ENCODE data around the gene TRIM40.

GRCh38 chr6:28981873-28982536 lies 23.1 kb downstream of the ZNF311 start:
CAGE:
- cytosol, long polyA minus RNA = no peak
- cytosol, long polyA plus RNA = no peak
- long polyA plus RNA = no peak
- nucleus, long polyA minus RNA = no peak
- nucleus, long polyA plus RNA = no peak

CAGE:
- cytosol, long polyA minus RNA = no peak
- cytosol, long polyA plus RNA = no peak
- long polyA plus RNA = no peak
- nucleus, long polyA minus RNA = no peak
- nucleus, long polyA plus RNA = no peak
Observed at GRCh38 chr6:28985394-28985938, 19.6 kb downstream of the ZNF311 start.

CAGE:
- cytosol, long polyA minus RNA = no peak
- cytosol, long polyA plus RNA = no peak
- long polyA plus RNA = no peak
- nucleus, long polyA minus RNA = no peak
- nucleus, long polyA plus RNA = no peak
Observed at GRCh38 chr6:29011220-29011985, 6.3 kb upstream of the ZNF311 start.

DNA sequence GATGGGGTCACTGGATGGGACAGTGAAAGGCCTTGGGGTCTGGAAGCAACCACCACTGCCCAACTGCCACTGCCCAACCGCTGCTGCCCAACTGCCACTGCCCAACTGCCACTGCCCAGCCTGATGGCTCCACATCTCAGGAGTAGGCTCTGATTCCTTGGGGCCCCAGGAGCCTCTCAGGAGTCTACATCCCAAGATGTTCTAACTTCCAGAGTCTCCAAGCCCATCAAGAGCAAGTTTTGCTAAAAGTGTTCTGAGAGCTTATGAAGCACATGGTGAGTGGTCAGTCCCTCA lies 20.9 kb upstream of the OR2I1P start:
CAGE:
- cytosol, long polyA minus RNA = no peak
- cytosol, long polyA plus RNA = no peak
- long polyA plus RNA = no peak
- nucleus, long polyA minus RNA = no peak
- nucleus, long polyA plus RNA = no peak

DNA sequence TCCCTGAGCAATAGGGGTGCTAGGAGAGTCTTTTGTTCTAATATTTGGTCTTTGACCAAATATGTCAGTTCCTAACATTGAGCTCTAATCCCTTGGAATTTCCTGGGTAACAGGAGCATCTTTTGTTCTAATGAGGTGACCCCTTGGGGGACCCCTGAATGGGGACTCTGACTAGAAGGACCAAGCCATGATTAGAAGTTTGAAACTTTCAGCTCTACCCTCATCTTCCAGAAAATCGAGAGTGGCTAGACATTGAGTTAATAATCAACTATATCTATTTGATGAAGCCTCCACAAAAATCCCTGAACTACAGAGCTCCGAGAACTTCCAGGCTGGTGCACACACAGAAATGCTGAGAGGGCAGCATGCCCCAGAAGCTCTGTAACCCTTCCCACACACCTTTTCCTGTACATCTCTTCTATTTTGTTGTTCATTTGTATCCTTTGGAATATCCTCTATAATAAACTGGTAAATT lies 6.5 kb upstream of the OR2H2 start:
CAGE:
- cytosol, long polyA minus RNA = no peak
- cytosol, long polyA plus RNA = no peak
- long polyA plus RNA = no peak
- nucleus, long polyA minus RNA = no peak
- nucleus, long polyA plus RNA = no peak

DNA sequence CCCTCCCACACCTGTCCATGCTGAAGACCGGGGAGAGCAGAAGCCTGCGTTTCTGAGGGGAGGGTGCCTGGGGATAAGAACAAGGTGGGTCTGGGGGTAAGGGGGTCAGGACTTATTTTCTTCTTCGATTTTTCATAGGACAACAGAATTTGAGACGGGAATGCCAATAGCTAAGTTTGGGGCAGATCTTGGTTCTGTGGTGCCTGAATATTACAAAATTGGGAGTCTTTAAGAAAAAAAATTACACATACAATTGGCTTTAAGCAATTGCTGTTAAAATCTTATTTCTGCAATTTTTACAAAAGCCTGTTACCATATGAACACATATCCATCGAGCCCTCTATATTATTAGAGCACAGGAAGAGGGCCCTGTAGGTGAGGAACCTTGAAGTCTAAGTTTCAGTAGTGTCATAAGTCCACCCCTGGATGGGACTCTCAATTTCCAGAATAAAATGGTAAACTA lies 3.8 kb downstream of the GABBR1 start:
CAGE:
- cytosol, long polyA minus RNA = no peak
- cytosol, long polyA plus RNA = no peak
- long polyA plus RNA = no peak
- nucleus, long polyA minus RNA = start-site peak on the minus strand centred at position 119 of the sequence, 88 bp wide, 10 reads; start-site peak on the minus strand centred at position 274 of the sequence, 108 bp wide, 12 reads
- nucleus, long polyA plus RNA = no peak

GRCh38 chr6:29631154-29631959 lies 1.6 kb downstream of the GABBR1 start:
CAGE:
- cytosol, long polyA minus RNA = no peak
- cytosol, long polyA plus RNA = no peak
- long polyA plus RNA = no peak
- nucleus, long polyA minus RNA = no peak
- nucleus, long polyA plus RNA = no peak

DNA sequence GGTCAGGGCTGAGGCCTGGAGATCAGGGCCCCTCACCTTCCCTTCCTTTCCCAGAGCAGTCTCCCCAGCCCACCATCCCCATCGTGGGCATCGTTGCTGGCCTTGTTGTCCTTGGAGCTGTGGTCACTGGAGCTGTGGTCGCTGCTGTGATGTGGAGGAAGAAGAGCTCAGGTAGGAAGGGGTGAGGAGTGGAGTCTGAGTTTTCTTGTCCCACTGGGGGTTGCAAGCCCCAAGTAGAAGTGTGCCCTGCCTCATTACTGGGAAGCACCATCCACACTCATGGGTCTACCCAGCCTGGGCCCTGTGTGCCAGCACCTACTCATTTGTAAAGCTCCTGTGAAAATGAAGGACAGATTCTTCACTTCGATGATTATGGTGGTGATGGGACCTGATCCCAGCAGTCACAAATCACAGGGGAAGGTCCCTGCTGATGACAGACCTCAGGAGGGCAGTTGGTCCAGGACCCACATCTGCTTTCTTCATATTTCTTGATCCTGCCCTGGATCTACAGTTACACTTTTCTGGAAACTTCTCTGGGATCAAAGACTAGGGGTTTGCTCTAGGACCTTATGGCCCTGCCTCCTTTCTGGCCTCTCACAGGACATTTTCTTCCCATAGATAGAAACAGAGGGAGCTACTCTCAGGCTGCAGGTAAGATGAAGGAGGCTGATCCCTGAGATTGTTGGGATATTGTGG lies 2.3 kb downstream of the HLA-F start:
CAGE:
- cytosol, long polyA minus RNA = no peak
- cytosol, long polyA plus RNA = no peak
- long polyA plus RNA = no peak
- nucleus, long polyA minus RNA = no peak
- nucleus, long polyA plus RNA = no peak

CAGE:
- cytosol, long polyA minus RNA = no peak
- cytosol, long polyA plus RNA = no peak
- long polyA plus RNA = no peak
- nucleus, long polyA minus RNA = no peak
- nucleus, long polyA plus RNA = no peak
Observed at GRCh38 chr6:29948981-29949585, 6.8 kb downstream of the HLA-A start.

DNA sequence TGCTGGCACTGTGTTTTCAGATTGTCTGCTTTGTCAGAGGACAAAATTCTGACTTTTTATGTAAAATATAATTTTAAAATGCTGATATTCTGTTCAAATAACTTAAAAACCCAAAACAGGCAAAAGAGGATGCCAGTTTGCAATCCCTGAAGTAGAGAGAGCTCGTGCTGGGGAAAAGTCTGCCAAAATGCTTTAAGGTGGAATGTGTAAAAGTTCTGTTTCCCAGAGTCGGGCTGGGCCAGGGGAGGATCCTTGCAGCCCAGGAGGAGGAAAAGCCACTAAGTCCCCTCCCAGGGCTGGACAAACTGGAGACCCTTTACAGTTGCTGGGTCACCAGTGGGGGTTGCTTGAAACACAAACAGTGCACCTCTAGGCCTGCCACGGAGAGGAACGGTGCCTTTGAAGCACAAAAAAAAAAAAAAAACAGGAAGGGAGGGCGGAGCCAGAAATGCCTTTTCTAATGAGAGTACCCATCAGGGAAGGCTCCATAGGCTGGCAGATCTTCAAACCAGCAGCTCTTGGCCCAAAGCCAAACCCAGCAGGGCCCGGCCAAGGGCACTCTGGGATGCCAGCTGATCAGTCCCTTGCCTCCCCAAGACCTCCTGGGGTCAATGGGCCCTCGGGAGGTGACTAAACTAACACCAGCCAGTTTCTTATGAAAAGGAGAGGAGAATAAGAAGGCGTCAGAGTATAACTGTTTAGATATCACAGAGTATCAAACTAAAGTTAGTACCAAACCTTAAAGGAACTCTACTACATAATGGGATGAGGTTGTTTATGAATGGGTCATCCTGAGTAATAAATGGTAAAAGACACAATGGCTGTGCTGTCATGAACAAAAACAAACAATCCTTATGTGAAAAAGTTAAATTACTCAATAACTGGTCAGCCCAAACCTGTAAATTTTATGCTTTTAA lies 23.7 kb downstream of the HLA-A start:
CAGE:
- cytosol, long polyA minus RNA = no peak
- cytosol, long polyA plus RNA = no peak
- long polyA plus RNA = no peak
- nucleus, long polyA minus RNA = no peak
- nucleus, long polyA plus RNA = no peak

DNA sequence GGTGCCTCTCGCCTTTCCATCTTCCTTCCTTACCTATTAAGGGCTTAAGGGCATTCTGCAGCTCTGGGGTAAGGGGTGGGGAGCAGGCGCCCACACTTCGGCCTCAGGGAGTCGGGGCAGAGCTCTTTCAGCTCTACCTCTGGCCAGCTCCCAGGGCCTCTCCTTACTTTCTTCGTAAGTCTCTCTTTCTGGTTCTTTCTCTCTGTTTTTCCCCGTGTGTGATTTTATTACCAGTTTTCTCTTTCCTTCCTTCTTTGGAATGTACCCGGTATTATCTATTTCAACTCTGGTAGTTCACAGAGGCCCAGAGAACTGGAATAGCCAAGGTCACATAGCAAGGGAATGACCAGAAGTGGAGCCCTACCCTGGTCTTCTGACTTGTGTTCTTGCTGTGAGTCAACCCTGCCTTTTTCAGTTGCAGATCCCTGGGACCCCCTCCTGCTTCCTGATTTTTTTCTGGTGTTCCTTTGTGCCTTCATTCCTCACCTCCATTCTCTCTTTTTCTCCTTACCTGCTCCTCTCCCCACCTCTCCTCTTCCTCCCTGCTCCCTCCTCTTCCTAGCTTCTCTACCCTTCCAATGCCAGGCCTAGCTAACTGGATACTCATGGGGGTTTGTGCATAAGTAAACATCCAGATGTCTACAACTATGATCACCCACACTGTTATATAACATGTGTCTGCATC lies 789 bp upstream of the RNF39 start:
CAGE:
- cytosol, long polyA minus RNA = no peak
- cytosol, long polyA plus RNA = no peak
- long polyA plus RNA = no peak
- nucleus, long polyA minus RNA = no peak
- nucleus, long polyA plus RNA = no peak

DNA sequence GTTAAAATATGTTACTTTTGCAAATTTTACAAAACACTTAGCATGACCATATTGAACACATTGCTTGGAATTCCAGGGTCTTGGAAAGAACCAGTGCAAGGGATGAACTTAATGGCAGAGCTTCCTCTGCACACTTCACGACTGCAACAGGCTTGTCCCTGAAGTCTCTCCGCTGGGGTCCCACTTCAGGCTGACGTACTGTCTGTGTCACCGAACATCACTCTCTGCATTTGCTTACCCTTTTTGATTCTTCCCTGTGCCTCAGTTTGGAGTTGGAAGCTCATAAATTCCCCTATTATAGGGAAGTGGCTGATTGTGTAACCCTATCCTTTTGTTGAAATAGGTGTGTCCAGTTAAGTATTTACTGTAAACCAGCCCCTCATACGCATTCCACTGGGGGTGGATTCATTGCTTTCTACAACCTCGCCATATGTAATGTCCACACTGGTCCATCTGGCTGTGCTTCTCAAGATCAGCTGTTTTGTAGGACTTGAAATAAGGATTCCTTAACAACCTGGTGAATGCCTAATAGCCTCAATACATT lies 6.2 kb upstream of the TRIM40 start:
CAGE:
- cytosol, long polyA minus RNA = no peak
- cytosol, long polyA plus RNA = no peak
- long polyA plus RNA = no peak
- nucleus, long polyA minus RNA = no peak
- nucleus, long polyA plus RNA = no peak

DNA sequence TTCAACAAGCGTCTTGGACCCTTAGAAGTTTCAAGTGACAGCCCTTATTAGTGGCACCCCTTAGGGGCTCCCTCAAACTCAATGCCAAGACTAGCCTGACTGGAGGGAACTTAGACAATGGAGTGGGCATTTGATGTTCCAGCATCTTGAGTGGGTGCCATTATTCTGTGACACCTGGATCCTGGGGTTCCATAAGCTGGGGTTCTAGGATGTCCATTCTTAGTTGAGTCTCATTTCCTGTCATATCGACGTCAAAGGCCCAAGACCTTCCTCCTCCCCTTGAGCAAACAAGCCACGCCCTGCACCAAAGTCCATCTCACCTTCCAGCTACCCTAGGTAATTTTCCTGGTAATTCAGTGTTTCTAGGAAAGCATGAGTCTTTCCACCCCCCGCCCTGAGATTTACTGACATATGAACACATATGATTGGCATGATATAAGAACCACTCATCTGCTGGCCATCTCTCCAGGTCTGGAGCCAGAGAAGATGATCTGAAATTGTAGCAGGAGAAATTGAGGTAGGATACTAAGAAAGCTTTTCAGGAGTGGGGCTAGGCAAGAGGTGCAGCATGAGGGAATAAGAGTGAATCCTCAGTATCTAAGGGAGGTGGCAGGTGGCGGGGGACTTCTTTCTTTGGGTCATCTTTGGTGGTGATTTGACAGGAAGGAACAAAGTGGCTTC lies at the start of gene TRIM40:
Gene TRIM40 (plus strand): TSS at position 468 of the 681 bp plus-strand sequence.
CAGE:
- cytosol, long polyA minus RNA = no peak
- cytosol, long polyA plus RNA = no peak
- long polyA plus RNA = no peak
- nucleus, long polyA minus RNA = no peak
- nucleus, long polyA plus RNA = no peak

DNA sequence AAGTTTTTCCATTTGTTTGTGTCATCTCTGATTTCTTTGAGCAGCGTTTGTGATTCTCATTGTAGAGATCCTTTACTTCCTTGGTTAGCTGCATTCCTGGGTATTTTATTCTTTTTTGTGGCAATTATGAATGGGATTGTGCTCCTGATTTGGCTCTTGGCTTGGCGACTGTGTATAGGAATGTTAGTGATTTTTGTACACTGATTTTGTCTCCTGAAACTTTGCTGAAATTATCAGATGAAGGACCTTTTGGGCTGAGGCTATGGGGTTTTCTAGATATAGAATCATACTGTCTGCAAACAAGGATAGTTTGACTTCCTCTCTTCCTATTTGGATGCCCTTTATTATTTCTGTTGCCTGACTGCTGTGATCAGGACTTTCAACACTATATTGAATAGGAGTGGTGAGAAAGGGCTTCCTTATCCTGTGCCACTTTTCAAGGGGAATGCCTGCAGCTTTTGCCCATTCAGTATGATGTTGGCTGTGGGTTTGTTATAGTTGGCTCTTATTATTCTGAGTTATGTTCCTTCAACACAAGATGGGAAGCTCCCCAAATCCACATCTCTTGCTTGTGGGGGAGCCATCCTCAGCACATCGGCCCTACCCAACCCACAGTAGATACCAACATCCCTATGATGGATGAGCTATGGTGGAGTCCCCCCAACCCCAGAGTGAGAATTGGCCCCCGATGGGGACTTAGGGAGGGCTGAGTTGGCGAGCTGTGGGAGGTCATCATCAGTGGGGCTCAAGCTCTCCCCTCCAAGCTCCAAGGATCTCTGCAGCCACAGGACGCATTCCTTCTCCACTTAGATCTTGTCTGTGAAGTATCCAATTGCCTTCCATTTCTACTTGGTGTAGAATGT lies 38.4 kb upstream of the TRIM39 start:
CAGE:
- cytosol, long polyA minus RNA = no peak
- cytosol, long polyA plus RNA = no peak
- long polyA plus RNA = no peak
- nucleus, long polyA minus RNA = no peak
- nucleus, long polyA plus RNA = no peak

DNA sequence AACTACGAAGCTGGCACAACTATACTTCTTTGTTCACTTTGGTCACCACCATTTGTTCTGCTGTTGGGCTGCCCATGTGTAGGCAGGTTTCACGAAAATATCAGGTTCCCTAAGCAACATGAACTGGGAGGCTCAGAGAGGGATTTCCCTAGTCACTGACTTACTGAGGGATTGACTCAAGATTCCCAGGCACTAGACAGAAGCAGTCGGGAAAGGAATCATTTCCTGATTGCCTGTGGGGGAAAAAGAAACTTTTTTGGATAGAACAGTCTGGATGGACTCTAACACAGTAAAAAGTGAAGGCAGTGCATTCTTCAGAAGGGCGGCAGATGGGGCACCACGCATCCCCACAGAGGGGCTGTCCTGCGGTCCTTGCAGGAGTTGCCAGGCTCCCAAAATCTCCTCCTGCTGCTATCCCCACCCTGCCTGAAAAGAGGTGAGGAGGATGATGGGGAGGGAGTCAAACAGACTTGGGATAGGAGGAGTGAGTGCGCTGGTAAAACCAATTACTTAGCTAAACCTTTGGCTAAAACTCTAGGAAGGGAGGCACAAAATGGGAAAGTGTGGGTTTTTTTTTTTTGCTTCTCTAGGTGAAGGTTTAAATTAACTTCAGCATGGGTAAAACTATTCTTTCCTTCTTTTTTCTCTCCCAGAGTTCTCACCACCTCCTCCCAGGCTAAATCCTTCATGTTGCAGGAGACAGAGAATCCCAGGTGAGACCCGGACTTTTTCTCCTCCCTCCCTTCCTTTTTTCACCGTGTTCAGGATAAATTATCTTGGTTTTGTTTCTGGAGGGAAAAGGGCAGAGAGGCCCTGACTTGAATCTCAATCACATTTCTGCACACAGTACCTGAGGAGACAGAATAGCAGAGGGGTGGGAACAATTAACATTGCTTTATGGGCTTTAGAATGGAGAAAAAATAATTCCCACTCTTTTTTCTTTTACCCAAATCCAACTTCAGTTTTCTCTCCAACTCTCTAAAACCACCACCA lies 34.7 kb upstream of the TRIM39 start:
CAGE:
- cytosol, long polyA minus RNA = no peak
- cytosol, long polyA plus RNA = no peak
- long polyA plus RNA = no peak
- nucleus, long polyA minus RNA = no peak
- nucleus, long polyA plus RNA = no peak

DNA sequence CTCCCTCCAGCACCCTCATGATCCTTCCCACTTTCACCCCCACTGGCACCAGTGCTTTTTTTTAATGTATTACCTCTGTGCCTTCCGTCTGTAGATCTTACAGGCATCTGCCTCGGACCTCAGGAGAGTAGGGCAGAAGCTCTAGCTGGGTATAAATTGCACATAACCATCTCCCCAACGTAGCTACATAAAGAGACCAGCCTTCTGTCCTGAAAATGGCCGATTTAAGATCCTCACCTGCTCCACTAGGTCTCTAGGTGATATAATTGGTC lies 330 bp upstream of the RPP21 start:
CAGE:
- cytosol, long polyA minus RNA = no peak
- cytosol, long polyA plus RNA = no peak
- long polyA plus RNA = no peak
- nucleus, long polyA minus RNA = no peak
- nucleus, long polyA plus RNA = no peak

CAGE:
- cytosol, long polyA minus RNA = no peak
- cytosol, long polyA plus RNA = no peak
- long polyA plus RNA = no peak
- nucleus, long polyA minus RNA = no peak
- nucleus, long polyA plus RNA = no peak
Observed at GRCh38 chr6:30491939-30493052, 3.0 kb downstream of the HLA-E start.

DNA sequence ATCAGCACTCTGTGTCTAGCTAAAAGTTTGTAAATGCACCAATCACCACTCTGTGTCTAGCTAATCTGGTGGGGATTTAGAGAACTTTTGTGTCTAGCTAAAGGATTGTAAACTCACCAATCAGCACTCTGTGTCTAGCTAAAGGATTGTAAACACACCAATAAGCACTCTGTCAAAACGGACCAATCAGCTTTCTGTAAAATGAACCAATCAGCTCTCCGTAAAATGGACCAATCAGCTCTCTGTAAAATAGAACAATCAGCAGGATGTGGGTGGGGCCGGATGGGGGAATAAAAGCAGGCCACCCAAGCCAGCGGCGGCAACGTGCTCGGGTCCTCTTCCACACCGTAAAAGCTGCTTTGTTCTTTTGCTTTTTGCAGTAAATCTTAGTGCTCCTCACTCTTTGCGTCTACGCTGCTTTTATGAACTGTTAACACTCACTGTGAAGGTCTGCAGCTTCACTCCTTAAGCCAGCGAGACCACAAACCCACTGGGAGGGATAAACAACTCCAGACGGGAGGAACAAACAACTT lies 29.1 kb downstream of the HLA-E start:
CAGE:
- cytosol, long polyA minus RNA = no peak
- cytosol, long polyA plus RNA = no peak
- long polyA plus RNA = no peak
- nucleus, long polyA minus RNA = no peak
- nucleus, long polyA plus RNA = no peak

DNA sequence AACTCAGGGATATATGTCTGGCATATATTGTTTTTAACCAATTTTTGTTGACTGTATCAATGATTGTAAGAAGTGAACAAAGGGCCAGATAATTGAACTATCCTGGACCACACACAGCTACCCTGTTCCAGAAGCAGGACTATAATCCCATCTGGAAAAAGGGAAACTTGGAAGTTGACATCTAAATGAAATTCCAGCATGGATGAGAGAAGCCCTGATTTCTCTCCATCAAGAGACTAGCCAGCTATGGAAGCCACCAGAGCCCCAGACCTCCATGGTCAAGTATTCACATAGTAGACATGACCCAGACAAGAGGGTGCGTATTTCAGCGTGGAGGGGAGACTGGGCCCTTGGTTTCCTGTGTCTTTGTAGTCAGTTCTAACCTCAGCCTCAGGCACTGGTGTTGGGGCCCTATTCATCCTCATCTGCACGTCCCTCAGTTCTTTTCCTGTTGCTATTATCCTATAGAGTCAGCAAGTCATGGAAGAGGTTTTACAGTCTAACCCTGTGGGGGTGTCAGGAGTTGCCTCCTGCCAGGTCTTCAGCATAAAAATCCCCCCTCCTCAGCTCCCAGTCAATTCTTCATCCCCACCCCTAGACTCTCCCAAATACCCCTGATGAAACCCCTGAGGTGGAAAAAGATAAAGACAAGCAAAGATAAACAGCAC lies 12.5 kb downstream of the GNL1 start:
CAGE:
- cytosol, long polyA minus RNA = no peak
- cytosol, long polyA plus RNA = no peak
- long polyA plus RNA = no peak
- nucleus, long polyA minus RNA = no peak
- nucleus, long polyA plus RNA = no peak

DNA sequence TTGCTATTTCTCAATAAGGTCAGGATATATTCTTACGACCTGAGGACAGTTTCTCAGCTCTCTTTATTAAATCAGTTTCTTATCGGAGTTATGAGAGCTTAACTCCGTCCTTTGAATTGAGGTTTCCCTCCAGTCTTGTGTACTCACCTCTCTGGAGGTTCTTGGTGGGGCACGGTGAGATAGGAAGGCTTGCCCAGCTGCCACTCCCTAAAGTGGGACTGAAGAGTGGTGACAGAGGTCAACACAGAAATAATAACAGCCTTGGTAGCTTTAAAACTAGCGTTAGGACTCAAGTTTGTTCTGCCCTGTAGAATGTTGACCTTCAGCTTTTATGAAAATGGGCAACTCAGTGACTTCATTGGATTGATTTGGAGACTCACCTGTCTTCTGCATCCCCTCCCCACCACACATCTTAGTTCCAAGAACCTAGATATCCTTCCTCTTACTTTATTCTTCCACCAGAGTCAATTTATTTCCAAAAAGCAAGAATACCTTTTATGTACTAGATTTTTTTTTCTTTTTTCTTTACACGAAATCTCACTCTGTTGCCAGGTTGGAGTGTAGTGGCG lies 855 bp downstream of the MRPS18B start:
CAGE:
- cytosol, long polyA minus RNA = no peak
- cytosol, long polyA plus RNA = no peak
- long polyA plus RNA = no peak
- nucleus, long polyA minus RNA = no peak
- nucleus, long polyA plus RNA = no peak

Data from keratinocyte (primary cell).